Temporal lobe (tissue), 2 donors: ENCODE measurements around the gene SIPA1L1.

GRCh38 chr14:69592871-69593586 lies 18.4 kb upstream of the CCDC177 start:
- RAMPAGE, long total RNA: no peak

DNA sequence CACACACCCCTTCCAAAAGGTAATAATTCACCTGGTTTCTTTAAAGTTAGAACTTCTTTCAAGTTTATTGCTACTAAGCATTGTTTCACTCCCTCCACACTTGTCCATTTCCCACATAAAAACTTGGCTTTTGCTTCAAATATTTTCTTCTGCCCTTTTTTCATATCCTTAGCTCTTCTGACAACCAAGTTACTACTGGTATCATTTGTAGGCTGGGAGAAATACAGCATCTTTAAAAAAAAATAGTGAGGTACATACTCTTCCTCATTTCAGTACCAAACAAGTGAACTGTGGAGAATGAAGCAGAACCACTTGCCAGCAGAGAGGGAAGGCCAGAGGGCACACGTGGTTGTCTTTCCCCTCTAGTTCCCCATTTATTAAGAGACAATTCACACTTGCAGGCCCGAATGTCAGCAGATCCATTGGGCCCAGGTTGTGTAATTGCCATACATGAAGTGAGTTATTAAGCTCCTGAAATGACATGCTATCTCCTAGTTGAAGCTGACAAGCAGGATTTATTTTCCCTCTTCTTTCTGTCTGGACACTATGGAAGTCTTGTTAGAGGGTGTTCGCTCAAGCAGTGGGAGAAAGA lies 3.2 kb downstream of the SUSD6 start:
- RAMPAGE, long total RNA: no peak

GRCh38 chr14:69631983-69632761 lies 20.8 kb downstream of the SUSD6 start:
- RAMPAGE, long total RNA: no peak

DNA sequence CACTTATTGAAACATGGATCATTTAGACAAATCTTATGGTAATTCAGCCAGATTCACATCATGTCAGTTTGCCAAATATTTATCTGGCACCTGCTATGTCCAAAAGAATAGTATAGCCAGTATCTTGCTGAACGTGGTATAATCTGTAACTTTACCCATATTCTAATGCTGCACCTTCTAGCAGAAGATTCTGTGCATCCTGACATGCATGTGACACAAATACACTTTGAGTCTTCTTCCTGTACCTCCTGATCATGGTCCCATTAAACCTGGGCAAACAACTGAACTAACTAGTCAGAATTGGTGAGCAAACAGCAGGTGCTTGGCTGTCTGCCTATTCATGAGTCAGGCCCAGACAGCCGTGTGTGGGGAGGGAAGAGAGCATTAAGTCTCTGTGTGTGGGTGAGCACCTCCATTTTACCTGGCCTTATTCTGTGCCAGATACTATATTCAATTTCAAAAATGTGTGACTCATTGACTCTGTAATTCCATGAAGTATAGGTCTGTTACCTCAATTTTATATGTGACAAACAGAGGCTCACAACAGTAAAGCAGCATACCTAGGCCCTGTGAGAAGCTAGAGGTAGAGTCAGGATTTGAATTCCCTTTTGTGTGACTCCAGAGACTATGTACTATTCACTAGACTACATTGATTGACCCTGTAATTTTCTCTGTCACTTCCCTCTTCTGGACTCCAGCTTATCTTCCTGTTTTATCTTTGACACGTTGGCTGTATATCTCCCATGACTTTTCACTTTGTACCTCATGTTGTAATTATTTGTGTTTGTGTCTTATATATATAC lies 32.1 kb downstream of the SUSD6 start:
- RAMPAGE, long total RNA: no peak

DNA sequence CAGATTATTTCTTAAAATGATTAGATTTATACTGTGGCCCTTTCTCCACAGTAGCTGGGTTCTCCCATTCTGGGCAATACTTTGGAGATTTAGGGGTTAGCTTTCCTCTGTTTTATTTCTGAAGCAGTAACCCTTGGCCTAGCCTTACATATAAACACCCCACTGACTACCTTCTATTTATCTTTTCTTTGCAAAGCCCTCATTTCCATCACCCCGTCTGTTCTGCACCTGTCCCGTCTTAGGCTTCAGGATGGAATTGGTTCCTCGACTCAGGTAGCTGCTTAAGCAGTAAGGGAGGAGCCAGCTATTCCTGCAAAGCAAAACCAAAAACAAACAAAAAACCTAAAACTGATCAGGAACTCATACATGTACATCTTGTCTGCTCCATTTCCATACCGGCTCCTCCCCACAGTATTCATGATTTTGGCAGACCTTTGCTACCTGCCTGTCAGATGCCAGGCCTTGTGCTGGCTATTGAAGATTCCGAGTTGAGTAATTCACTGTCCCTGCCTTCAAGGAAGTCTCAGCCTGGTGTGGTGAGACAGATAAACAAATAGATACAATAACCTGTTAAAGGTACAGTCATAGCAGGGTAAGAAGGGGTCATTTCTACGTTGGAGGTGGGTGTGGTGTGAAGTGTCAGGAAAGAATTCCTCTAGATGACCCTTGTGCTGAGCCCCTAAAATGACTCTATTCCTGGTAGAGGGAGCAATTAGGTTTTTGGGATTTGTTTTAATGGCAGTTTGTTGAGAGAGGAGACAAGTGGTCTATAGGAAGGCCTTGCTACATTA lies 42.6 kb downstream of the SUSD6 start:
- RAMPAGE, long total RNA: no peak

GRCh38 chr14:69669711-69670506 lies 58.5 kb downstream of the SUSD6 start:
- RAMPAGE, long total RNA: no peak

- RAMPAGE, long total RNA: no peak
Observed at GRCh38 chr14:69670746-69671816, 59.7 kb downstream of the SUSD6 start.

DNA sequence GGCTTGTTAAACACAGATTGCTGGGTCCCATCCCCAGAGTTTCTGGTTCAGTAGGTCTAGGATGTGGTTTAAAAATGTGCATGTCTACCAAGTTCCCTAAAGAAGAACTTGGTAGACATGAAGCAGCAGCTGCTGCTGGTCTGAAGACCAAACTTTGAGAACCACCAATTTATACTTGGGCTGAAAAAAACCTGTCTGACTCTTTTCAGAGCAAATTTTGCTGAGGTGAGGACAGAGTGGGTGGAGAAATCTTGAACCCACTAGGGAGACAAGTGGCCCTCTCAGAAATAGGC lies 61.8 kb downstream of the SUSD6 start:
- RAMPAGE, long total RNA: no peak

GRCh38 chr14:69770409-69770796 lies 3.5 kb downstream of the SRSF5 start:
- RAMPAGE, long total RNA: no peak

- RAMPAGE, long total RNA: no peak
Observed at GRCh38 chr14:69797488-69798035, 521 bp upstream of the SLC10A1 start.

GRCh38 chr14:69879602-69879961 lies 366 bp downstream of the SMOC1 start:
- RAMPAGE, long total RNA: no peak

DNA sequence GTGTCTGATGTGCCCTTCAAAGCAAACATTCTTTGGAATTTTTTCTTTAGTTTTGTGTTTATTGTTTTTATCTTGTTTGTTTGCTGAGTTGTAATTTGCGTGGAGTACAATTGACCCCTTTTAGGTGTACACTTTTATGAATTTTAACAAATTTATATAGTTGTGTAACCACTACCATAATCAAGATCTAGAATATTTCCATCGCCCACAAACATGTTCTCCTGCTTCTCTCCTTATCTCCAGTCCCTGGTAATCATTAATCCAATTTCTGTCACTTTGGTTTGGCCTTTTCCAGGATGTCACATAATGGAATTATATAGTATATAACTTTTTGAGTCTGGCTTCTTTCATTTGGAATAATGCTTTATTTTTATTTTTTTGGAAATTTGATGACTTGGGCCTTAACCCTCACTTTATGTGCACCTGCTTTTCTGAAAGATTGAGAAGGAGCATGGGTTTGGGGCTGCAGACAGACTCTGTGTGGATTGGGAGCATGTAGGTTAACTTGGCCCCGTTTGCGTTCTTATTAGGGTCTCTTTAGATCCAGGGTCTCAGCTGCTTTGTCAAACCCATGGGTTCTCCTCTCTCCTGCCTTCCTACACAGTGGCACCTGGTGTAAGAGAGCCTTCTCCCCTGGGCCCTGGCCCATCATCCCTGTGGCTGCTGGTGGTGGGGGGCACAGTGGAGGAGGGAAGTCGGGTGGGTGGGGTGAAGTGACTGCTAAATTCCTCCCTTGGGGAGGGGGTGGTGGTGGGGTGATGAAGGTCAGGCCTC lies 63.3 kb downstream of the SMOC1 start:
- RAMPAGE, long total RNA: no peak

GRCh38 chr14:69943465-69943871 lies 64.3 kb downstream of the SMOC1 start:
- RAMPAGE, long total RNA: no peak

- RAMPAGE, long total RNA: no peak
Observed at GRCh38 chr14:70293714-70294176, 65.7 kb downstream of the COX16 start.

DNA sequence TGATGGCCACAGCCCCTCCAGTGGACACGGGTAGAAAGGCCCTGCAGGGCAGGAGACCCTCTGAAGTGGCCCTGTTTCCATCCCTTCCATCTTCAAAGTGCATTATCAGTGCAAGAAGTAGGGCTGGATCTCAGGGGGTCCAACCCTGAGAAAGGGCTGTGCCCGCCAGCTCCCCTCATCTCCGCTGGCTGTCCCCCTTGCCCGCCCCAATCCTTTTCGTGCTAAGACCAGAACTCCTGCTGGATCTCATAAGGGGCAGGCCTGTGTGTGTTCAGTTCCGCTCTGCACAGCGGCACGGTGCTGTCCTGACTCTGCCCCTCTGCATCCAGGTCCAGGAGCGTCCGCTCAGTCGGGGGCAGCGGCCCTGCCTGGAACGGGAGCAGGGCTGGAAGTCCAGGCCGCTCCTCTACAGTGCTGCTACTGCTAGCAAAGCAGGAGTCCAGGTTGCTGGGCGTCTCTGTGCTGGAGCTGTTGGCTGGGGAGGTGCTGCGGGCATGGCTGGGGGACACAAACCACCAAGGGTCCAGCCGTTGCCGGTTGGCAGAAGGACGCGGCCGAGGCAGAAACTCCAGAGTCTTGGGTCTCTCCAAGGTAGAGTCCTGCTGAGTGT lies 79.0 kb downstream of the MAP3K9 start:
- RAMPAGE, long total RNA: no peak

DNA sequence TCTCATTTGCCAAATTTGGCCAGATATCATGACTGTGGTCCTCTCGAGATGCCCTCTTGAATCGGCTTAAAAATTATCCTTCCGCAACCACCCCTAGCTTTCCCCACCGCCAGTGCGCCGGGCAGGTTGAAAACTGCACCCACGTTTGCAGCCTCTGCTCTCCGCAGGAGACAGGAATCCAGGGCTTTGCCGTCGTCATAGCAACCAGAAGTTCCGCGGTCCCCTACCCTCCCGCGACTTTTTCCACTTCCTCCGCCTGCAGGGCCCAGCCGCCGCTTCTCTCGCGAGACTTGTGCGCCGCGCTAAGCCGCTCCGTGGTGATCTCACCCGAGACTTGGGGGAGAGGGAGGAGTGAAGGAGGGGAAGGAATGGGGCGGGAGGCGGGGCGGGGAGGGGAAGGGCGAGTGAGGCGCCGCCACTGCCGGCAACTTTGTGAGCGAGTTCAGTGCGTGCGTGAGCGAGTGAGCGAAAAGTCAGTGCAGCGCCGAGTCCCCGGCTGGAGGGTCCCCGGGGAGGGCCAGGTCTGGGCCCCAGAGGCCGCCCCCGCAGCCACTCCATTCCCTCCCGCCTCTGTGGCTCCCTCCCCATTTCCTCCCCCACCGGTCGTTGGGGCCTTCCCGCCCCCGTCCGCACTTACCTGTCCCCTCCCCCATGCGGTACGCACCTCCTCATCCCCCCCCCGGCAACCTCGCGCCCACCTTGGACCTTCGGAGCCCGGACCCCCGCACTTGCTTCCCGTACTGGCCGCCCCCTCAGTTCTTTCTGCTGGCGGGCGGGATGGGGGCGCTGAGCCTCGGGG lies at the start of gene SIPA1L1:
Gene SIPA1L1 (plus strand): TSS at position 445 of the 799 bp plus-strand sequence.
- RAMPAGE, long total RNA: no peak

- RAMPAGE, long total RNA: no peak
Observed at GRCh38 chr14:71344817-71345342, 24.6 kb downstream of the SIPA1L1 start.

DNA sequence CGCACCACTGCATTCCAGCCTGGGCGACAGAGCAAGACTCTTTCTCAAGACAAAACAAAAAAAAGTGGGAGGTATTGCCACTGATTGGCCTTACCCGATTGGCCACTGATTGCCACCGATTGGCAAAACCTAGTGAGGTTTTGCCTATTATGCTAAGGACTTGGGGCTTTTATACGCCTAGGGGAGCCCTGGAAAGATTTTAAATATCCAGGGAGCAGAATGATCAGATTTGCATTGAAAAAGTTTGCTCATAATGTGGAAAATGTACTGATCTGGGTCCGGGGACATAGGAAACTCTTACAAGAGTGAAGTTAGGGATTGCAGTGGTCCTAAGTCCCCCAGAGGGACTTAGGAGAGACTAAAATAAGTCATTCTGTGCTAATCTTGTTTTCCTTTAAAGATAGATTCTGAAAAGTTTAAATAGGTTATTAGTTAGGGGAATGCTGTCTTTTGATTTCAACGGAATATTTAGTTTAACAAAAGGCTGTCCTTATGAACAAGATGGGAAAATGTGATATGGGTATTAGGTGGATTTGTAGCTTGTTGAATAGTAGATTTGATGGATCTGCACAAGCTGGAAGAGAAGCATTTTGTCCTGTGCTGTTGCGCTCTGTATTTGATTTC lies 30.2 kb downstream of the SIPA1L1 start:
- RAMPAGE, long total RNA: no peak

GRCh38 chr14:71739610-71739929 lies 192.7 kb upstream of the RGS6 start:
- RAMPAGE, long total RNA: no peak

DNA sequence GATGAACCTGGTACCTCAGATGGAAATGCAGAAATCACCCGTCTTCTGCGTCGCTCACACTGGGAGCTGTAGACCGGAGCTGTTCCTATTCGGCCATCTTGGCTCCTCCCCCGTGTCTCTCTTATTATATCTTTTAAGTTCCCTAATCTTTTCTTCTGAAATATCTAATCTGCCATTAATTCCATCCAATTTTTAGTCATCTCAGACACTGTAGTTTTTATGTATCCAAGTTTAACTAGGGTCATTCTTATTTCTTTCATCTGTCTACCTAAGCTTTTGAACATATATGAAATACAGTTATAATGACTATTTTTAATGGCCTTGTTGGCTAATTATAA lies 83.4 kb upstream of the RGS6 start:
- RAMPAGE, long total RNA: no peak